Cerebral cortex (tissue), 2 donors: Measurements from ENCODE around the gene ERCC5.

- PRO-cap, 2 experiments, result no peak in any of the 2 experiments
These were observed 6.2 kb downstream of the ZIC2 start for GRCh38 chr13:99987602-99988343.

DNA sequence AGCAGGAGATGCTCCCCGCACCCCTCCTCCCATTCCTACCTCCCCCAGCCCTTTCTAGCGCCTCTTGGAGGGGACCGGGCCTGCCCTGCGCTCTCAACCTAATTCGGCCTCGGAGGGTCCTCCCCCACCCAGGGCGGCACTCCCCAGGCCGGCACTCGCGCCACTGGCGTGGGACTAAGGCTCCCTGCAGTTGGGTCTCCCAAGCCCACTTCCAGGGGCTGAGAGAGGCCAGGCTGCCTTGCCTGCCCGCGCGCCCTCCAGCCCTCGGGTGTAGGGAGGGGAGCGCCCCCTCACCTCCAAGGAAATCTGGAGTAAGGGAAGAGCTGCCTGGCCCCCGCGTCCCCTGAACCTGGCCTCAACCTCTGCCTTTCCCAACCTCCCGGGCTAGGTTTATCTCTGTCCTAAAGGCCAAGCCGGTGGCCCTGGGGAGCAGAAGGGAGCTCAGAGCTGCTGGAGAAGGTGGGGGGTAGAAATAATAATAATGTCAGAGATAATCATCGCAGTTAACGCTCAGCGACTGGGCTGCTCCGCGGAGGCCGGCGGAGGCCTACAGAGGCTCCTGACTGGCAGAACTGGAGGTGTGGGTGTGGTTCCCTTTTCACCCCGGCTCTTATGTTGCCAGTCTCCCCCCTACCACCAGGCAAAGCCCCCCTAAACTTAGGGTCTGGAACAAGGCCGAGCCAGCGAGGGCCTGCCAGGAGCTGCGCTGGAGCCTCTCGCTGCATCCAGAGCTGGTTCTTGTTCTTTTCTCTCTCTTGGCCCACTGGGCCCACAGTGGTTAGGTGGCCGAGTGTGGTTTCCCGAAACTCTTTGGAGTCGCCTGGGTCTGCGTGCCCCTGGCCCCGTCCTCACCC is 9.6 kb downstream of the ZIC2 start:
- PRO-cap, 2 experiments, result no peak in any of the 2 experiments

GRCh38 chr13:100392520-100393357 is 195.8 kb downstream of the GGACT start:
- PRO-cap, 2 experiments, result no peak in any of the 2 experiments

GRCh38 chr13:100530630-100531380 is 57.8 kb downstream of the GGACT start:
- PRO-cap, 2 experiments, result no peak in any of the 2 experiments

GRCh38 chr13:100608937-100609337 is 20.3 kb upstream of the GGACT start:
- PRO-cap, 2 experiments, result no peak in any of the 2 experiments

GRCh38 chr13:101576563-101576878 is 124.0 kb downstream of the ITGBL1 start:
- PRO-cap, 2 experiments, result no peak in any of the 2 experiments

DNA sequence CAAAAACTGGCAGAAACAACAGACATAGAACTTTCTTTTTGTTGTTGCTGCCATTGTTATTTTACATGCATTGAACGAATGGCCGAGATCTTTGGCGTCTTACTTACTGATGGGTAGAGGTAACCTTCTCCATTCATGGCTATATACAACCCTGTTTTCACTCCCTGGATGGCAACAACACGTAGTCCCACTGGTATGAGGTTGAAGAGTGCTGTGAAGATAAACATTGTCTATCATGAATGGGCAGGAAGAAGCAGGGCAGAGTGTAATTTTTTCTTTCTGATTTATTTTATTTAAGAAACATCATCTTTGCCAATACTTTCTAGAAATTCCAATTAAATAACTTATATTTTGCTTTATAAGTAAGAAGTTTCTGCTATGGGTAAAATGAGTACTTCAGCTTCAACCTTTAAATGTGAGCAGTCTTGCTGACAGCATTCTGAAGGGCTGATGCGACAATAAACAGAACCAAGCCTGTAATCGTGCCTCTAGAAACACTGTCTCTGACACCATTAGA is 48.1 kb downstream of the FGF14 start:
- PRO-cap, 2 experiments, result no peak in any of the 2 experiments

- PRO-cap, 2 experiments, result no peak in any of the 2 experiments
These were observed 195.4 kb upstream of the FGF14 start for GRCh38 chr13:102112197-102112526.

DNA sequence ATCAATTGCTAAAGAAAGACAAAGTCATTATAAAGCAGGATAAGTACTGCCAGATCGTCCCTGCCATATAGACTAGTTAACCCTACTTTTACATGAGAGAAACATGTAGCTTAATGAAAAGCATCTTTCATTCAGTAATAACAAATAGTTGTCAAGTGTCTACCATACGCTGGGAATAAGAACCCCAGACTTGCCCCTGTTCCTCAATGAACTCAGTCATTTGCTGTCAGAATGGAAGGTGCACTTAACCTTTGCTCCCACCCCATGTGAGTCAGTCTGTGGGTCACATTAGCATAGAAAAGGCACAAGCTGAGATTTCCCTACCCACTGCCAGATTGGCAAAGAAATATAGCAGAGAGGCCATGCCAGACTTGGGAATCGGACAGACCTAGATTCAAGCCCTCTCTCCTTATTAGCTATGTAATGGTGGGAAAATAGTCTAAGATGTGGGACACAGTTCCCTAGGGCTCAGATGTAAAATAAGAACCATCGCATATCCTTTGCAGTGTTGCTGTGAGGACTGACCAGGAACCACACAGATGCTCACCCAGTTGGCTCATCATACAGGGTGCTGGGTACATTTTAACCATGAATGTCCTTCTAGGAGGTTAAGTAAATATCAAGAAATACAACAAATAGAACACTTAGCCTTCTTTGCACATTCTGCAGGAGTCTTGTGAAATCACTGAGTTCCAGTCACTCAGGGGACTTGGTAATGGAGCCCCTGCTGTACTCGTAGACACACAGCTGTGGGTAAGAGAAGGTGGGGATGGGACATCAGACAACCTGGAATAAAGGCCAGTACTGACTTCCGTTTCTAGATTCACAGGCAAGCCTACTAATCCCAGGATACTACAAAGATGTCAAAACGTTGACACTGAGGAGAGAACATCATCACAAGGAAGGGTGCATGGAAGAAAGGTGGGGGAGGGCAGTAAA is 266.9 kb upstream of the FGF14 start:
- PRO-cap, 2 experiments, result no peak in any of the 2 experiments

GRCh38 chr13:102291900-102292290 is 304.9 kb upstream of the TPP2 start:
- PRO-cap, 2 experiments, result no peak in any of the 2 experiments

- PRO-cap, 2 experiments, result peak in 1 of 2 experiments; most common plus-strand start chr13:102394634 (in 1); most common minus-strand start chr13:102394504 (in 1)
These were observed 202.6 kb upstream of the TPP2 start for GRCh38 chr13:102393963-102394718.

DNA sequence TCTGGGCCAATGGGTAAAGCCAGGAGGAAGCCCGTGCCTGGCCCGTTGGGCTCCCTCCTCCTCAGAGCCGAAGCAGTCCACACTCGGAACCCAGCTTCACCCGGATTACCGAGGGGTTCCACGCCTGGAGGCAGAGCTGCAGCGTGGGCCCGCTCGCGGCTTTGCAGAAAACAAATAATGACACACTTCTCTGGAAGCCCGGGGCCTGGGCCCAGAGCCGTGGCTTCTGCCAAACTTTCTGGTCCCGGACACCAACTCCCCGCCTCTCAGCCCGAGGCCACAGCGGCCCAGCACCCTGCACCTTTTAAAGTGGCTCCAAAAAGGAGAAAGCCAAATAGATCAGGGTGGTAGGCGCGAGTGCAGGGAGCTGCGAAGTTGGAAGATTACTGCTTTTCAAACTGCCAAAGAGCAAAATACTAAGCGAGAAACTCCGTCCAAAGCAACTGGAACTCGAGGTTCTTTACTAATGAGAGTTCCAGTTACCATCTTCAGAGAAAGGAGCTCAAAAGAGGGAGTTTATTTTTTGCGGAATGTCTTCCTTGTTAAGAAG is 202.0 kb upstream of the TPP2 start:
- PRO-cap, 2 experiments, result no peak in any of the 2 experiments

DNA sequence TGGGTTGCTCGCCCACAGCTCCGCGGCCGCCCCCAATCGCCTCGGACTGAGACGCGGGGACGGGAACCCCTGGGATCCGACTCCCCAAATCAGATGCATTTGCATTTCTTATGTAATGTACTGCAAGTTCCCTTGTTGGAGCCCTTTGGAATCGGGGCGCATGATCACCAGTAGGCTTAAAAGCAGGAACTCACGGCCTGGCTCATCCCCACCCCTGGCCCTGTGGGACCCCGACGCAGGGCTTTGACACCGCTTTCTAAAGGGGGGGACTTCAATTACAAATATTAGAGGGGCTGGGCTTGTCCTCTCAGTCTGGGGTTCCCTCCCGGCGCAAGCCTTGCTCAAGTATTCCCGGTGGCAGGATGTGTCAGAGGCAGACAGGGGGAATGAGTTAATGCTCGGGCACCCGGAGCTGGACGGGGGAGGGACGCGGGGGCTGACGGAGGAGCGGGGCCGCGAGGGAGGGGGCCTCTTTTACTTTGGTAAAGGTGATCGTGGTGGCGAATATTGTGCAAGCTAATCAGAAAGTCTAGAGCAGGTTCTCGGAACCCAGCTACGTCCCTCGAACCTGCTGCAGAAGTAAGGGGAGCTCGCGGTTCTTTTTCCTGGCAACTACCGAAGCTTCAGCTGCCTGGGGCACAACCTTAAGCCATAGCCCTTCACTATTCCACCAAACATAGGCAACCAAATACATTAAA is 196.1 kb upstream of the TPP2 start:
- PRO-cap, 2 experiments, result peak in 1 of 2 experiments; most common plus-strand start position 523 of the sequence (in 1); most common minus-strand start position 343 of the sequence (in 1)

GRCh38 chr13:102591878-102592871 is 4.6 kb upstream of the TPP2 start:
- PRO-cap, 2 experiments, result peak in 1 of 2 experiments; most common plus-strand start chr13:102592144 (in 1); most common minus-strand start chr13:102592414 (in 1)

DNA sequence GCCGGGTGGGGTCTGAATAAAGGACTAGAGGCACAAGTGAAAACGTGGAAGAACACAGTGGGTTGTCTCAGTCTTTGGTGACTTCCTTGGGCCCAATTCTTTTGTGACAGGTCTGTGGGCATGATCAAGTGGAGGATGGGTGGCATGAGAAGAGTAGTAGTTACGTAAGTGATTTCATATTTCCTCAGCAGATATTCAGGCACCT is 2.6 kb downstream of the TPP2 start:
- PRO-cap, 2 experiments, result no peak in any of the 2 experiments

DNA sequence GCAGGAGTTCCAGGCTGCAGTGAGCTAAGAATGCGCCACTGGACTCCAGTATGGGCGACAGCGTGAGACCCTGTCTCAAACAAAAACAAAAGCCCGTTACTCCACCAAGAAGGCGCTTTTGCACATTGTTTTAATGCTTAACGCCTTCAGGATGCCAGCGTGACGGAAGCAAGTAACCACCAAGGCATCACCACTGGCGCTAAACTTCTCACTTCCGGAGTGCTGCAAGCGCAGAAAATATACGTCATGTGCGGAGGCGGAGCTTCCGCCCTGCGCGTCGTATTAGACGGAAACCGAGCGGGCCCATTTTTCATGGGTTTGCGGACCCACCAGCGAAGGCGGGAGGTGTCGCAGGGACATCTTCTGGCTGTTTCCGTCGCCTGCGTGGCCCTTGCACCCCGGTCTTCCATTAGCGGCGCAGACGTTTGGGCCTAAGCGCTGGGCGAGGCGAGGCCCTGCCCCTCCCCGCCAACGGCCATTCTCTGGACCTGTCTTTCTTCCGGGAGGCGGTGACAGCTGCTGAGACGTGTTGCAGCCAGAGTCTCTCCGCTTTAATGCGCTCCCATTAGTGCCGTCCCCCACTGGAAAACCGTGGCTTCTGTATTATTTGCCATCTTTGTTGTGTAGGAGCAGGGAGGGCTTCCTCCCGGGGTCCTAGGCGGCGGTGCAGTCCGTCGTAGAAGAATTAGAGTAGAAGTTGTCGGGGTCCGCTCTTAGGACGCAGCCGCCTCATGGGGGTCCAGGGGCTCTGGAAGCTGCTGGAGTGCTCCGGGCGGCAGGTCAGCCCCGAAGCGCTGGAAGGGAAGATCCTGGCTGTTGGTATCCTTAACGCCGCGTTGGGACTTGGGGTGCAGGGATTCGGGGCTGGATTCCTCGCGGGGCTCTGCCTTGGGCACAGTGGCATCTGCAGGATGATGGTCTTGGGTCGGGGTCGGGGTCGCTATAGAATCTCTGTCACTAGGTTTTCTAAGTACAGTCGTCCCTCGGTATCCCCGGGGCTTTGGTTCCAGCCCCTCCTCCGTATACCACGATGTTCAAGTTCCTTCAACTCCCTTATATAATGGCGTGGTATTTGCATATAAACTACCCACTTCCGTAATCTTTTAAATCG is at the start of gene ERCC5:
Gene ERCC5, plus strand, starts transcription at position 497 of the 1,111 bp plus-strand sequence.
- PRO-cap, 2 experiments, result peak in 1 of 2 experiments; most common plus-strand start position 418 of the sequence (in 1); most common minus-strand start position 195 of the sequence (in 1)

- PRO-cap, 2 experiments, result no peak in any of the 2 experiments
These were observed 4.3 kb downstream of the ERCC5 start for GRCh38 chr13:102850004-102850580.

DNA sequence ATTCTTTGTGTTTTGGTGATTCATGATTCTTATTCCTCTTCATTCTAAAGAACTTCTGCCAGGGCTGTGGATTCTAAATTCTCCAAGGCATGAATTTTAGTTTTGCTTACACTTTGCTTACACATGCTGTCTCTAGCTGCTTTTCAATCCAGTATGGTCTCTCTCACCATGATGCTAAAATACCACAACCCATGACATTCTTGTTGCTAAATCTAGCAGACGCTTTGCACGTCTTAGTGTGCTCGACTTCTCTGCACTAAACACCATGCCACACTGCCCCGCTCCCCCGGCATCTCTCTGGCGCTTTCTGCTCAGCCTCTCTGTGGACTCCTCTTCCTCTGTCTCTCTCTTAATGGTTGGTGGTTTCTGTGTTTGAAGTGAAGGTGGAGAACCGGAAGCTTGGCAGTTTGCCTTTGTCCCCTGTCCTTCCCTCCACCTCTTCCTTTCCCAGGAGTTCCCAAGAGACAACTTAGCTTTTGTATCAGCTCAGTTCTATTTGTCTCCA is 8.8 kb downstream of the ERCC5 start:
- PRO-cap, 2 experiments, result no peak in any of the 2 experiments

DNA sequence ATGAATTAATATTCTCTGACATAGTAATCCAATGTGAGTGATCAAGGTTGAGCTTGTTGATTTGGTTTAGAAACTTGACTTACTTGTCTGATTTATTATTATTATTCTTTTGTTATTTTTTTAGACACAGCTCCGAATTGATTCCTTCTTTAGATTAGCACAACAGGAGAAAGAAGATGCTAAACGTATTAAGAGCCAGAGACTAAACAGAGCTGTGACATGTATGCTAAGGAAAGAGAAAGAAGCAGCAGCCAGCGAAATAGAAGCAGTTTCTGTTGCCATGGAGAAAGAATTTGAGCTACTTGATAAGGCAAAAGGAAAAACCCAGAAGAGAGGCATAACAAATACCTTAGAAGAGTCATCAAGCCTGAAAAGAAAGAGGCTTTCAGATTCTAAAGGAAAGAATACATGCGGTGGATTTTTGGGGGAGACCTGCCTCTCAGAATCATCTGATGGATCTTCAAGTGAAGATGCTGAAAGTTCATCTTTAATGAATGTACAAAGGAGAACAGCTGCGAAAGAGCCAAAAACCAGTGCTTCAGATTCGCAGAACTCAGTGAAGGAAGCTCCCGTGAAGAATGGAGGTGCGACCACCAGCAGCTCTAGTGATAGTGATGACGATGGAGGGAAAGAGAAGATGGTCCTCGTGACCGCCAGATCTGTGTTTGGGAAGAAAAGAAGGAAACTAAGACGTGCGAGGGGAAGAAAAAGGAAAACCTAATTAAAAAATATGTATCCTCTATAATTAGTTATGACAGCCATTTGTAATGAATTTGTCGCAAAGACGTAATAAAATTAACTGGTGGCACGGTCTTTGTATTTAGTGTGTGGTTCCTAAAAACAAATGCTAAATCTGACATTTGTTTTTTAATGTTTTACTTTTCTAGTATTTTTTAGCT is 29.6 kb downstream of the ERCC5 start:
- PRO-cap, 2 experiments, result no peak in any of the 2 experiments

GRCh38 chr13:102908120-102908647 is 62.4 kb downstream of the ERCC5 start:
- PRO-cap, 2 experiments, result no peak in any of the 2 experiments